Mammary epithelial cell (primary cell): ENCODE results near the genes CHST3 and SYNPO2L.

DNA sequence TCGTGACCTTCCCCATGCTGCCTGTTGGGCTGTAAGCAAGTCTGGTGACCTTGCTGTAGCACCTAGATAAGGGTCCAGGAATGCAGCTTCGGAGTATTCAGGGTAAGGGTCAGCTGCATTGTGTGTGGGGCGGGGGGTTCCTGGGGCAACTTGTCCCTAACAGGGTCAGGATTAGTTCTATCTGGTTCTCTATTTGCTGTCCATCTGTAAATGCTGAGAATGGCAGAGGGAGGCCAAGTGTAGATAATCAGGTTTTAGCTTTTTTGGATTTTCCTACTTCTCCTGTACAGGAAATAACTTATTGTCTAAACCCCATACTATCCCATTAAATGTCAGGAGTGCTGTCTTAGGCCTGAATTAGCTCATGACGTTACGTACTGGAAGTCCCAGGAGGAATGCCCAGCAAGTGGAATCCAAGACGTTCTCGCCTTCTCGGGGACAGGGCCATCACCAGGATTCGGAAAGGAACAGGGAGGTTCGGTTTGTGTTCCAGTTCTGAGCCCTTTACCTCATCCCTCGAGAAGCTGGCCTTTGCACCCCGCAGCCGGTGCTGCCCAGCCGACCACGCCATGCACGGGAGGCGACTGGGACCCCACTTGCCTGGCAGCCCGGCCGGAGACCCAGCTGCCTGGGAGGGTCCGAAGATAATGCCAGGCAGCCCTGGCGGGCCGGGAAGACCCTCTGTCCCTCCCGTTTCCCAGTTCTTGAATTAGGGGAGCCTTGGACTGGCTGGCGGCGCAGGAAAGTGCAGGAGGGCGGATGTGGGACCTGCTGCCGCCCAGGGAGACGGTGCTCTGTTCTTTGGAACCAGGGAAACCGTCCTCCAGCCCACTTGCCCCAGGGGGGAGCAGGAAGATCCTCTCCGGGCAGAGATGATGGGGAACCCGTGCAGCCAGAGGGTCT lies 906 bp upstream of the CHST3 start:
- CAGE, long polyA plus RNA, result no peak
- RRBS, result 61% methylated on average over 10 of the region's 31 CpGs

- CAGE, long polyA plus RNA, result no peak
- RRBS, result under 1% methylated on average over 51 of the region's 88 CpGs
Observed at GRCh38 chr10:71963941-71964721, at the start of gene CHST3. Gene CHST3 (plus strand): TSS chr10:71964395.

GRCh38 chr10:71964722-71965106 lies 519 bp downstream of the CHST3 start:
- CAGE, long polyA plus RNA, result no peak
- RRBS, result 1% methylated on average over 6 of the region's 31 CpGs

DNA sequence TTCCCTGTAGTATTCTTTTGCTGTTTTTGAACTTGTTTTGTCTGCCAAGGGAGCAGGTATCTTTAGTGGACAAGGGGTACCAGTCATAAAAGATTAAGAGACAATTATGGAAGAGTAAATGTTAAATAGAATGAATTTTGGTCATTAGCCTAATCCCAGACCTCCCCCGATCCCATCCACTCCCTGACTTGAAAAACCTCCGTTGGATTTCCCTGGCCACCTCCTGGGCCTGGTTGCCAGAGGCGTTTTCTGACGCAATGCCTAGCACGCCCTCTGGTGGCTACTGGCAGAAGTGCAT lies 40.0 kb downstream of the SPOCK2 start:
- CAGE, long polyA plus RNA, result no peak
- RRBS, result no CpG with 5 or more reads among the region's 5 CpGs

DNA sequence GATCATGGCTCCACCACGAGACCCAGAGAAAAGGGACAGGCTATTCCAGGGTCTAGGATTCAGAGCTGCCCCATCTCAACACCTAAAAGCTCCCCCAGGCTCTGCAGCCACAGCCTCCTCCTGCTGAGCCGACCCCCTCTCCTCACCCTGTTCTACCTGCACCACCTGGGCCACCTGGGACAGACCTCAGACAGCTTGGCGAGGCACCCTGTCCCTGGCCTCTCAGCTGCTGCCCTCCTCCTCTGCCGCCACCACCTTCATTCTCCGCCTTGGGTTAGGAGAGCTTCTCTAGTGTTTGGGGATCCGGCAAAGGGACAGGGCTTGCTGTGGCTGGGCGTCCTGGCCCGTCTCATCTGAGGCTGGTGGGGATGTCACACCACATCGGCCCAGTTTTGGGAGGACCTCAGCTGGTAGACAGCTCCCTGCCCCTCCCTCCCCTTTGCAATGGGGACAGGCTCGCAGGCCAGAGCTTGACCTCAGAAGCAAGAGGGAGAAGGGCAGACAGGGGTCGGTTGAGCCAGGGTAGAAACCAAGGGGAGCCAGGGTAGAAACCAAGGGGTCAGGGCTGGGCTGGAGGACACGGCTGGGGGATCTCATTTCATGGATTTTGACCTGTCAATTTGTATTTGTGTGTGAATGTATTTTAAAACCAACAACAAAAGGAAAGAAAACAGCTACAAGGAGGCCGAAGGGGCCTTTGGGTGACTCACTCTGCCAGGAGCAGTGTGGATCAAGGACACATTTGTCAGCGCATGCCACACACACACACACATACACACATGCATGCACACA lies 26.4 kb downstream of the SPOCK2 start:
- CAGE, long polyA plus RNA, result no peak
- RRBS, result no CpG with 5 or more reads among the region's 14 CpGs

GRCh38 chr10:72065320-72065641 lies 23.1 kb downstream of the SPOCK2 start:
- CAGE, long polyA plus RNA, result no peak
- RRBS, result 38% methylated on average over 2 of the region's 8 CpGs

DNA sequence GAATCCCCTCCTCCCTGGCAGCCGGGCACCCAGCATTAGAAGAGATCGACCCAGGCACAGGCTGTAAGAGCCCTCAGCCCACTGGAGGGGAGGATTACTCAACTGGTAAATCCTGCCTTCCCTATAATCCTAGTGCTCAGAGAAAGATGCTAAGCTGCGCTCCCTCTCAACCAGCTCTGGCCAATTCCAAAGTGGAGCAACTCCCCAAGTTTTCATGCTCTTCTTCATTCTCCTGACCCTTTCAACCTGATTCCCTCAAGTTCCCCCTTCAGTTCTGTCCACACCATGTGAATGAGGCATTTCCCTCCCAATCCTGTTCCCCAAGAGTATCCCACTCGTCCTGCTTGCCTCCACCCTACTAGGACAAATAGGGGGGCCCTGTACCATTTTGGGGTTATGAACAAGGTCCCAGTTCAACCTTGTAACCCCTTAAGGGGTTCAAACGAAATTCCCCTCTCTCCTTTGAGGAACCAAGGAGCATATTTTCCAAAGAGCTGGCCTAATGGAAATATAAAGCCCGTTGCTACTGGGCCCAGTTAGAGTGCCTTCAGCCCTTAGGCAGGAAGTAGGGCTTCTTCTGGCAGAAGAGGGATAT lies 3.0 kb downstream of the SPOCK2 start:
- CAGE, long polyA plus RNA, result no peak
- RRBS, result no CpG with 5 or more reads among the region's 6 CpGs

GRCh38 chr10:72275776-72276742 lies 2.3 kb downstream of the DDIT4 start:
- CAGE, long polyA plus RNA, result no peak
- RRBS, result no CpG with 5 or more reads among the region's 9 CpGs

GRCh38 chr10:72315299-72316237 lies 39.2 kb downstream of the DNAJB12 start:
- CAGE, long polyA plus RNA, result no peak
- RRBS, result no CpG with 5 or more reads among the region's 6 CpGs

DNA sequence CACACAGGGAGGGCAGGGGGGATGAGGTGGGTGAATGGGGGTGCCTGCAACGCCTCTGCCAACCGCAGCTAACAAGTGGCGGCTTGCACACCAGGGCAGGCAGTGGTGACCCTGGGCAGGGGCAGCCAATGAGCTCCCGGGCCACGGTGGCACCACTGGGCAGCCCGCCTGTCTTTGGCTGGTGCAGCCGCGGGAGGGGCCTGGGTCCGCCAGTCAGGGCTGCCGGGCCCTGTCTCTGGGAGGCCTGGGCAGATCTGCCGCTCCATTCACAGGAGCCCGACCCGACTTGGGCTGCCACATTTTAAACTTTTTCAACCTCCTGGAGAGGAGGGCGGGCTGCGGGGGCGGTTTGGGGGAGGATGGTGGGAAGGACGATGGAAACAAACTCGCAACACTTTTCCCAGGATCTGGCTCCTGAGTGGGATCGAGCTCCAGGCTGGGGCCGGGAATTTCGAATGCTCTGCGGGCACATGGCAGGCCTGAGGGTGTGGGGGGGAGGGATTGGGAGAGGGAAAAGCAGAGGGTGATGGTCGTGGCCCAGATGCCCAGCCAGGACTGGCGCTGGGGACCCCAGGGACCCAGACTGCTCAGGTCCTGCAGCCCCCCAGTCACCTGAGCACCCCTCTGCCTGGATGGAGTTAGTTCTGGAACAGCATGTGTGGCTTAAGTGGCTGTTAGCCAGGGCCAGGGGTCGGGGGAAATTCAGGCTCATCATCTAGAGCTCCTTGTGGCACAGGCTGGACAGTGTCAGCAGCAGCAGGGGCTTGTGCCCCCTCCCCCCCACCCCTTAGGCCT lies 22.5 kb downstream of the DNAJB12 start:
- CAGE, long polyA plus RNA, result no peak
- RRBS, result 1% methylated on average over 6 of the region's 25 CpGs

DNA sequence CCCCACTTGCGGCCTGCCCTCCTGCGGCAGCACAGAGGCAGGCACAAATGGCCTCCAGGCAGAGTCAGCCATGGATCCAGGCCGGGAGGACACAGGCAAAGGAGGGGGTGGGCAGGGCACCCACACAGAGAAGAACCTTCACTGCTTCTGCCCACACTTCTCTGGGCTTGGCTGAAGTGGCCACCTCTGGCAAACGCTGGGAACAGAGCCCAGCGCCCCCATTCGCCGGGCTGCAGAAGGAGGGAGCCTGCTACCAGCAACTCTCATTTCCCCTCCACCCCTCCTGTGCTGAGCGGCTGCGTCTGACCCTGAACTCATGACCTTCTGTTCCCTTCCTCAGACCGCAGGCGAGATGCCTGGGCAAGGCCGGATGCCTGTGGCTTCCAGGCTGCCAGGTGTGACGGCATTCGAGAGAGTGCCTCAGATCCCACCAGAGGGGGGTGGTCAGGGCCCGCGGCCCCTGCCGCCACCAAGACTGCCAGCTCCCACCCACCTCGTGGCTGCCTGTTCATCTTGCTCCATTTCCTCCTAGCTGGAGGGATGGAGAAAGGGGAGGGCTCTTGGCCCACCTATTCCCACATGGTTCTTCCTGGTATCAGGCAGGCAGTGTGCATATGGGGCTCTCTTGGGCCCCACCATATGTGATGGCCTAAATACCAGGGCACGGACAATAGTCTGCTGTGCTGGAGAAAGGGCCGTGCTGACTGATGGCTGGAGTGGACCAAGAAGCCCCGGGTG lies 19.8 kb downstream of the DNAJB12 start:
- CAGE, long polyA plus RNA, result no peak
- RRBS, result 2% methylated on average over 5 of the region's 21 CpGs

GRCh38 chr10:72335483-72336091 lies 19.1 kb downstream of the DNAJB12 start:
- CAGE, long polyA plus RNA, result no peak
- RRBS, result no CpG with 5 or more reads among the region's 14 CpGs

DNA sequence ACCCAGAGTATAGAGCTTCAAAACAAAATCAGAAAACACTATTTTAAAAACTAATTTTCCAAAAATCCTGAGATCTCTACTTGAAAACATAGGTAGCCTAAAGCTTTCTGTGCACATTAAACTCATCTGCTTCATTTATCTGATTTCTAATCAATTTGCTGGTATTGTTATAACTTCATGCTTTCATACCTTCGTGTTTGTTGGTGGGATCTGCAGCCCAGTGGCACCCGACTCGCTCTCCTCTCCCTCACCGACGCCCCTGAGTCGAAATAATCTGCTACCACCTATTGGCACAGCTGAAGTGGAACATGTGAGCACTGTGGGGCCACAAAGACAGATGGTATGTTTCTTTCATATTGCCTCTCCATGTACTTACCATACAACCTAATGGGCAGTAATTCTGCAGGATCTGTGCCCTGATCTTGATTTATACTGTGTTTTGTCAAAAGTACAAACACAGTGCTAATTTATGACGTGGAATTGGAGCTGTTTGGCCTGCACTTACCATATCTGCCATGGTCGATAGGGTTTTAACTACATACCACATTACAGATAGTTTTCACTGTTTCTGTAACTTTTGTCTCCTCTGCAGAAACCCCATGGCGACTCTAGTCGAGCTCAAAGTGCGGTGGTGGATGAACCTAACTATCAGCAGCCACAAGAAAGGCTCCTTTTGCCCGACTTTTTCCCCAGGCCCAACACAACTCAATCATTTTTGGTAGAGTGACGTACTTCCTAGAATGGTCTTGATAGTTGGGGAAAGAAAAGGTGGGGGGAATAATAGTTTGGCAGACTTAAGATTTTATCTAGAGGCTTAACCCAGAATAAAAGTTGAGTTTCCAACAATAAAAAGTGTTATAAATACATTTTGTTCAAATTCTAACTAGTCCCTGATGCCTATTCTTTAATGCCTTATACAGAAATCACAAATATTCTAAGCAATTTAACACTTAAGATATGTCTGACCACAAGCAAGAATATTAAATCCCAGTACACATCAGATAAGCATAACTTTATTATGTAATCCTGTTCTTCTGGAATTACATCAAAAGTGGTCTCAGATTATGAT lies 12.1 kb downstream of the DNAJC9 start:
- CAGE, long polyA plus RNA, result no peak
- RRBS, result no CpG with 5 or more reads among the region's 13 CpGs

- CAGE, long polyA plus RNA, result no peak
- RRBS, result no CpG with 5 or more reads among the region's 4 CpGs
Observed at GRCh38 chr10:73357186-73357572, 1.5 kb downstream of the CFAP70 start.

DNA sequence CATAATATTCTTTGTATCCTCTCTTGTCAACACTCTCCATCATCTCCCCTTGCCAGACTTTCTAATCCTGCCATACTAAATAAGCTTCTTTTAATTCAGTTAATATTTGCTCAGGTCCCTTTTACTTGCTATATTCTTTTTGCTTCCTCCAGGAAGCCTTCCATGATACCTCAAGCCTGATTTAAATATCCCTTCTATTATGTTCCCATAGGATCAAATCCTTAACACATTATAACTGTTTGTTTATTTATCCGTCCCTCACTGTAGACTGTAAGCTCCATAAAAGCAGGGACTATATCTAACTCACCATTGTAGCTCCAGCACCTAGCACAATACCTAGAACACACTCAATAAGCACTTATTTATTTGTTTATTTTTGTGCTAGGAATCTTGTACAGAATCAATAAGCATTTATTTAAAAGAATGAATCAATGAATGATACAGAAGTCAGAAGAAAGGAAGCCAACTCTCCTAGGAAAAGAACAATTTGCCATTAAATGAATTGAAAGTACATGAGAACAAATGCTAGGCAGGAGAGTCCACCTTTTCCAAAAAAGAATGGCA lies 7.3 kb upstream of the PPP3CB start:
- CAGE, long polyA plus RNA, result no peak
- RRBS, result no CpG with 5 or more reads among the region's 1 CpG

GRCh38 chr10:73506117-73506869 lies 10.5 kb upstream of the PPP3CB start:
- CAGE, long polyA plus RNA, result no peak

DNA sequence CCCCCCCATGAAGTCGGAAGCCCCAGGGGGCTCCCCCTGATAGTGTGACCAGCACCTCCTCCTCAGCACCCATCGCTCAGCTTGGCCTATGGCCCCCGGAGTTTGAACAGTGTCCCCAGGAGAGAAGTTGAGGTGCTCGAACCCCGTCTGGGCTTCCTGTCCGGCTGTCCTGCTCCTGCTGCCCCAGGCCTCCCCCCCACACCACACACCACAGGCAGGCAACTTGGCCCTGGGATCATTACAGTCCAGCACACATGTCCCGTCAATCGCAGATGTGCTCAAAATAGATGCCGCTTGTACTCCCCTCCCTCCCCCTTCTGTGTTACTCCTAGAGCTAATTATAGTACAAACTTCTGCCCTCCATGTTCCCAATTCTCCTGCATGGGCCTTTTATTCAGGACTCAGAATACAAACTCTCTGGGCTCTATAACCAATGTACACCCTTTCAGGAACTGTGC lies at the start of gene SYNPO2L:
TSS of gene SYNPO2L (minus strand) at position 180 of the 458 bp plus-strand sequence.
- CAGE, long polyA plus RNA, result no peak
- RRBS, result 89% methylated on average over 4 of the region's 9 CpGs

GRCh38 chr10:73765721-73766296 lies 6.3 kb upstream of the FUT11 start:
- CAGE, long polyA plus RNA, result no peak
- RRBS, result no CpG with 5 or more reads among the region's 5 CpGs

DNA sequence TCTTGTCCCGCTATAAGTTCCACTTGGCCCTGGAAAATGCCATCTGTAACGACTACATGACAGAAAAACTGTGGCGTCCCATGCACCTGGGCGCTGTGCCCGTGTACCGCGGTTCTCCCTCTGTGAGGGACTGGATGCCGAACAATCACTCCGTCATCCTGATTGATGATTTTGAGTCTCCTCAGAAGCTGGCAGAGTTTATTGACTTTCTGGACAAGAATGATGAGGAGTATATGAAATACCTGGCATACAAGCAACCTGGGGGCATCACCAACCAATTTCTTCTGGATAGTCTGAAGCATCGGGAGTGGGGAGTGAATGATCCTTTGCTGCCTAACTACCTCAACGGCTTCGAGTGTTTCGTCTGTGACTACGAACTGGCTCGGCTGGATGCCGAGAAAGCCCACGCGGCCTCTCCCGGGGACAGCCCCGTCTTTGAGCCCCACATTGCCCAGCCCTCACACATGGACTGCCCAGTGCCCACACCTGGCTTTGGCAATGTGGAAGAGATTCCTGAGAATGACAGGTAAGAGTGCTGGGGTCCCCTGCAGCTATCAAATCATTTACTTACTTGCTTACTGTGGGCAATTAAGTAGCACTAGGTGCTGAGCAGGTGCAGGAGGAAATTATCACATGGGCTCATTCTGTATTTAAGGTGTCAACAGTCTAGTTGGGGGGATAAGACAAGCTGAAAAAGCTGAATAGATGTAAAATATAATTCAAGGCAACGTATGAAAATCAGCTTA lies 1.4 kb downstream of the FUT11 start:
- CAGE, long polyA plus RNA, result no peak
- RRBS, result no CpG with 5 or more reads among the region's 21 CpGs

DNA sequence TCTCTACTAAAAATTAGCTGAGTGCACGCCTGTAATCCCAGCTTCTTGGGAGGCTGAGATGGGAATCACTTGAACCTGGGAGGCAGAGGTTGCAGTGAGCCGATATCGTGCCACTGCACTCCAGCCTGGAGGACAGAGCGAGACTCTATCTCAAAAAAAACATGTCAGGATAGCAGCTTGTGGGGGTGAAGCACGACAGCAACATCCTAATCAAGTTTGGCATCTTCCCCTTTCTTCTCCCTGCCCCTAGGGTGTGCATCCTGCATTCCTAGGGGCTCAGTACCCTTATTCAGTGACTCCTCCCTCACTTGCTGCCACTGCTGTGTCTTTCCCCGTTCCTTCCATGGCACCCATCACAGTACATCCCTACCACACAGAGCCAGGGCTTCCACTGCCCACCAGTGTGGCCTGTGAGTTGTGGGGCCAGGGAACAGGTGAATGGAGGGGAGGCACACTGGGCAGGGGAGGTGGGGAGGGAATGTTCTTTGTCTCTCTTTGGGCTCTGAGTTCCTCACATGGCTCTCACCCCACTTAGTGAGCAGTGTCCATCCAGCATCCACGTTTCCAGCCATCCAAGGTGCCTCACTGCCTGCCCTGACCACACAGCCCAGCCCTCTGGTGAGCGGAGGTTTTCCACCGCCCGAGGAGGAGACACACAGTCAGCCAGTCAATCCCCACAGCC lies 11.5 kb downstream of the NDST2 start:
- CAGE, long polyA plus RNA, result no peak
- RRBS, result no CpG with 5 or more reads among the region's 10 CpGs